Cardiac atrium fibroblast (primary cell): ENCODE data around the gene CCDC74B.

DNA sequence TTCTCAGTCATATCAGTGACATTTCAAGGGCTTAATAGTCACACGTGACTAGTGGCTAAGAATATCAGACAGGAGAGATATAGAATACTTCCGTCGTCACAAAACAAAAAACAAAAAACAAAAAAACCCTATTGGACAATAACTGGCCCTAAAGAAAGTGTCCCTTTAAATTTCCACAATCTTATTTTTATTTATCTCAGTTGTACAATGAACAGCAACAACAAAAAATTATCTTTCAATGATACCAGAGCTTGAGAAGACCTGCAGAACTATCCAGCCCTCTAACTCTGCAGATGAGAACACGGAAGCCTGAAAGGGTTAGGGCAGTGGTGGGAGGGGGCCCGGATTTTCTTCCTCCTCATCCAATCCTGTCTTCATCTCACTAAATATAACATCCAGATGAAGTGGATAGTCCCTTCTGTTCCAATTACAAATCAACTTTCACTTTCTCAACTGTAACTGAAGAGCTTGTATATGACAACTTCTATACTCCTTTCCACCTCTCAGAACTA lies 32.4 kb downstream of the SFT2D3 start:
- RAMPAGE, long total RNA, result no peak

DNA sequence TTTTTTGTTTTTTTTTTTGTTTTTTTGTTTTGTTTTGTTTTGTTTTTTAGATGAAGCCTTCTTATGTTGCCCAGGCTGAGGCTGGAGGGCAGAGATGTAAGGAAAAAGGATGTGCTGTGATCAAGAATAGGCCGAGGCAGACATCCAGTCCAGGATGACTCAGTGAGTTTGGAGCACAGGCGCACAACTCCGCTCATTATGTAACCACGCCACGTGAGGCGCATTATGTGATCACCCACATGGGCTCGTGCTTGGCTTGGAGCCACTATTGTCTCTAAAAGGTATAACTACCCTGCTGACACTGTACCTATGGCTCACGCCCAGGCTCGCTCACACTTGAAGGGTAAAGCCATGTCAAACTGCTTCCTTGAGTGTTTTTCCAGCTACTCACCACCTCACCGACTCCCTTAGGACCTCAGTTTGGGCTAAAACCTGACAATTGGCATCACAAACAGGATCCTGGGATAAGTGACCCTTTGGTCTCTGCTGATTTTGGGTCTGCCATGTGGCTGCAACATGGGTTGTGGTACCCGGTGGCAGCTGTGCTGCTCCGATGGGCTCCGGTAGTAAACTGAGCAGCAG lies 19.9 kb upstream of the WDR33 start:
- RAMPAGE, long total RNA, result no peak

- RAMPAGE, long total RNA, result no peak
Measured at GRCh38 chr2:127859095-127859704, 1.2 kb upstream of the POLR2D start.

- RAMPAGE, long total RNA, result no peak
Measured at GRCh38 chr2:128260544-128261409, 57.9 kb downstream of the HS6ST1 start.

DNA sequence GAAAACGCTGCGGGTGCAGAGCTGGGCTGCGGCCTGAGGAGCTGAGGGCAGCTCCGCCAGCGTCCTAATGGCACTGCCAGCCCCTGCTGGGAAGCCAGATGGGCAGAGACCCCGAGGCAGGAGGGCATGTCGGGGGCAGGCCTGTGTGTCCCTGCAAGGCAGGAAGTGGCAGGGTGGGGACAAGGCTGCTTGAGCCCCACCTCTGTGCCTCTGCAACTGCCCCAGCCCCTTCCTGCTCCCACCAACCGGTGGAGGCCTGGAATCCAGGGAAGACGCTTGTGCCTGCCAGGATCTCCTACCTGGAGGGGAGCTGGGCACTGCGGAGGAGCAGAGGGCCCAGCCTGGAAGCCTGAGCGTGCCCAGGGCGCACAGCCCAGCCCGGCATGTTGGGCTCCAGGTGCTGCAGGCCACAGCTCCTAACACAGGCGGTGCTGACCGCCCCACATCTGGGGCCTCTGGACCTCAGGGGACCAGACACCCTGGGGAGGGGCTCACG lies 36.1 kb downstream of the HS6ST1 start:
- RAMPAGE, long total RNA, result no peak

- RAMPAGE, long total RNA, result no peak
Measured at GRCh38 chr2:128299861-128300154, 18.9 kb downstream of the HS6ST1 start.

DNA sequence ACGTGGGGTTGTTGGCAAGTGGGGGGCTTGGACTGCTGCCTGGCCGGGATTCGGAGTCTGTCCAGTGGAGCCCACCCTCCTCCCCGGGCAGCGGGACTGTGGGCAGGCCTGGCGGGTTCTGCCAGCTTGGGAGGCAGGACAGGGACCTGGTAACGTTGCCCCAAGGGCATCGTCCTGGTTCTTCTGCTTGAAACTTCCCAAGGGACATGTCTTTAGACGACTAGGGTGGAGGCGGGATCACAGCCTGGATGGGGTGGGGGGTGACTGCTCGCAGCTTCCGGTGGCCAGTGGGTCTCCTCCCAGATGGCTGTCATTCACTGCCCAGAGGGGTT lies 4.1 kb upstream of the HS6ST1 start:
- RAMPAGE, long total RNA, result no peak

- RAMPAGE, long total RNA, result no peak
Measured at GRCh38 chr2:128347779-128348550, 29.3 kb upstream of the HS6ST1 start.

GRCh38 chr2:128424791-128425168 lies 106.1 kb upstream of the HS6ST1 start:
- RAMPAGE, long total RNA, result no peak

DNA sequence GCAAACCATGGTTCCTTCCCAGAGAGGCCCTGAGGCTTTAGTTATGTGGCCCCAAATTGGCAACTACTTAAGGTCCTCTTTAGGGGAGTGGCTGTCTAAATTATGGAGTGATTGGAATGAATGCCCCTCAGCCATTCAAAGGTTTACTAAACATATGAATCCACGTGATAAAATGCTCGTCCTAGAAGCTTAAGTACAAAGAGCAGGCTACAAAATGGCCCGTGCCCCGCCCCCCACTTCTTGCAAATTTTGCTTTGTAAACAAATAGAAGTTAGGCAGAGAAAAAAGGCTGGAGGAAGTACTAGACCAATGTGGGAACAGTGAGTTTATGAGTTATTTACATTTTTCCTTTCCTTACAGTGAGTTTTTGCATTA lies 123.7 kb upstream of the HS6ST1 start:
- RAMPAGE, long total RNA, result no peak

- RAMPAGE, long total RNA, result no peak
Measured at GRCh38 chr2:128446362-128446791, 127.7 kb upstream of the HS6ST1 start.

DNA sequence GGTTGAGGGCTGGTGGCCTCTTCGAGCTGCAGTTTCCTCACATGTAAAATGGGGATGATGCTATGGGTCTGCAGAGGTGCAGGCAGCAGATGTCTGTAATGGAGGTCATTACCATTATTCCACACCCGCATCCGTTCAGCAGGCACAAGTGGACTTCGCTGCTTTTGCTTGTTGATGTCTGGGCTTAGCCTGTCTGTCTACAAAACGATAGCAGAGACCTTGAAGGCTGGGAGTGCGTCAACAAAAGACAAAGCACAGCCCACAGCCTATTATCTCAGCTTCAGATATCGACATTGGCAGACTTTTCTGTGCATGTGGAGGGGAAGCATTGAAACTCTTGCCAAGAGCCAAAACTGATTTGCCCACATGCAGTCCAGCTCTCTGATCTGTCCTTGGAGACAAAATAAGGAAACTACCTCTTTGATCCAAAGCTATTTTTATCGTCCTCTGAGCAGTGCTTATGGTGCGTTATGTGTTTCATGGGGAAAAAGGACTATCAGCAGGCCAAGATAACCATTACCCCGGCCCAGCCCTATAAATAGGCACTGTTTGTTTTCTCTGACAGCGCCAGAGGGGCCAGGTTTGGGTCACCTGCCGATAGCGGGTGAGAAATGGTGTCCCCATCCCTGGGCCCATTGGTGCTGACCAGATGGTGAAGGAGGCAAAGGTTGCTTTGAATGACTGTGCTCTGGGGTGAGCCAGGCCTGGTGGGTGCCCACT lies 175.9 kb upstream of the HS6ST1 start:
- RAMPAGE, long total RNA, result no peak

DNA sequence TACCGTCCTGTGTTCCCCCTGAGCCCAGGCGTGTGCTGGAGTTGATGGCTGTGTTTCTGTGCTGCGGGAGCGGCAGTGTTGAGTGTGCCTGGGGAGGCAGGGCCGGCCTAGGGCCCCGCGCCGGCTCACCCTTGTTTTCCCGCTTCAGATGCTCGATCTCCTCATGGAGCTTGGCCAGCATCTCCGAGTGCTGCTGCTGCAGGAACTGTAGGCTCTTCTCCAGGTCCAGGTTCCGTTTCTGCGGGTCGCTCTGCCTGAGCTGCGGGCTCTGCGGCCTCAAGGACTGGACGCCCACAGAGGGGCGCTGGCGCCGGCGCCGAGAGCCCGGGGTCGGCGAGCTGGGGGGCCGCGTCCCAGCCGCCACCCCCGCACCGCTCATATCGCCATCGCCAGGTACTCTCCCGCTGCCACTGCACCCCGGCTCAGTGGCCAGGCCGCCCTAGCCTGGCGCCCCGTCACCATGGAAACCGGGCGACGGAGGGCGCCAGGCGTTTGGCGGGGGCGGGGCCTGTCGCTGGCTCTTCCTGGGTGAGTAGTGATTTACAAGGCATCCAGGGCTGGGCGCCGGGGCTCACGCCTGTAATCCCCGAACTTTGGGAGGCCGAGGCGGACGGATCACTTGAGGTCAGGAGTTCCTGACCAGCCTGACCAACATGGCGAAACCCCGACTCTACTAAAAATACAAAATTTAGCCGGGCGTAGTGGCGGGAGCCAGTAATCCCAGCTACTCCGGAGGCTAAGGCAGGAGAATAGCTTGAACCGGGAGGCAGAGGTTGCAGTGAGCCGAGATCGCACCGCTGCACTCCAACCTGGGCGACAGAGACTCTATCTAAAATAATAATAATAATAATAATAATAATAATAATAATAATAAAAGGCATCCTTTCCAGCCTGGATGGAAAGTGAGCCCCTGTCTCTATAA lies at the start of gene CCDC74B:
Gene CCDC74B, minus strand, starts transcription at position 495 of the 922 bp plus-strand sequence.
- RAMPAGE, long total RNA, result no peak

- RAMPAGE, long total RNA, result no peak
Measured at GRCh38 chr2:130157339-130157818, 12.5 kb upstream of the CCDC74B start.

- RAMPAGE, long total RNA, result no peak
Measured at GRCh38 chr2:130187311-130188244, 5.5 kb downstream of the MZT2B start.

DNA sequence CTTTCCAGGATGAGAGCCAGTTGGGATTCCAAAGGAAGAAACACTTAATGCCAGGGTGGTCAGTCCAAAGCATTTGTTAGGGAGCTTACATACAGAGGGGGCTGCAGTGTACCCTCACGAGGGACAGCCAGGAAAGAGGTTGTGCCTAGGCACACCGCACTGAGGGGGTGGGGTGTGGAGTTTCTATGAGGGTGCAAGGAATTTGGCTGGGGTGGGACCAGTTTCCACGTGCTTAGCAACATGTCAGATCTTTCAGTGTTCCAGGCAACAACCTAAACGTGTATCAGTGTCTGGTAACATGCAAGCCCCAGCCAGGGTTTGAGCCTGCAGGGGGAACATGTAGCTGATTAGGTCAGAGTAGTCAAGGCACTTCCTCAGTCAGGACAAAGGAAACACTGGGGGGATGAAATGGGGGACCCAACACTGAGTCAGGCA lies 7.0 kb downstream of the MZT2B start:
- RAMPAGE, long total RNA, result no peak

GRCh38 chr2:130194906-130195429 lies 3.3 kb downstream of the TUBA3E start:
- RAMPAGE, long total RNA, result no peak

DNA sequence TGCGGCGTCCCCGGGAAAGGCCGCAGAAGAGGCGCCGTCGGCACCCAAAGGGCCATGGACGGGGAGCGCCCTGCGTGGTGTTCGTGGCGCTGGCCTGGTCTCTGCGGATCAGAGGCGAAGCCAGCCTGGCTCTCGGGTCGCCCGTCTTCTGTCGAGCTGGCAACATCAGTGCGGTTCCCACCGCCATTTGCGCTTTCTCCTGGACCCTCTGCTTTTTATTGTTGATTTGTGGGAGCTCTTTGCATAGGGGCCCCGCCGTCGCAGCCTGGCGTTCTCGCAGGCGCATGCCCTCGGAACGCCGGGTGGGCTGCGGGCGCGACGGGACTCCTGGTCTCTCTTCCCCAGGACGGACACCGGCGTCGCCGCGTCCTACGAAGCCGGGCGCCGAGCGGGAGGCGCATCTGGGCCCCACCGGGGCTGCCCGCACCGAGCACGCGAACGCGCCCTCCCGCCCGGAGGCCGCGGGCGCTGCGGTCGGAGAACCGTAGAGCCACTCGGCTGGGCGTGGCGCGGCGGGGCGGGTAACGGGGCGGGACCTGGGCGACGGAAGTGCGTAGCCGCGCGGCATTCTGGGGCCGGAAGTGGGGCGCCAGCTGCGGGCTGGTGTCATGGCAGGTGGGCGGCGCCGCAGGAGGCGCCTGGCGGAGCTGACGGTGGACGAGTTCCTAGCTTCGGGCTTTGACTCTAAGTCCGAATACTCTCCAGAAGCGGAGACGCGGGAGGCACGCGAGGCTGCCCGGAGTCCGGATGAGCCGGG lies 30.7 kb upstream of the TUBA3E start:
- RAMPAGE, long total RNA, result no peak

DNA sequence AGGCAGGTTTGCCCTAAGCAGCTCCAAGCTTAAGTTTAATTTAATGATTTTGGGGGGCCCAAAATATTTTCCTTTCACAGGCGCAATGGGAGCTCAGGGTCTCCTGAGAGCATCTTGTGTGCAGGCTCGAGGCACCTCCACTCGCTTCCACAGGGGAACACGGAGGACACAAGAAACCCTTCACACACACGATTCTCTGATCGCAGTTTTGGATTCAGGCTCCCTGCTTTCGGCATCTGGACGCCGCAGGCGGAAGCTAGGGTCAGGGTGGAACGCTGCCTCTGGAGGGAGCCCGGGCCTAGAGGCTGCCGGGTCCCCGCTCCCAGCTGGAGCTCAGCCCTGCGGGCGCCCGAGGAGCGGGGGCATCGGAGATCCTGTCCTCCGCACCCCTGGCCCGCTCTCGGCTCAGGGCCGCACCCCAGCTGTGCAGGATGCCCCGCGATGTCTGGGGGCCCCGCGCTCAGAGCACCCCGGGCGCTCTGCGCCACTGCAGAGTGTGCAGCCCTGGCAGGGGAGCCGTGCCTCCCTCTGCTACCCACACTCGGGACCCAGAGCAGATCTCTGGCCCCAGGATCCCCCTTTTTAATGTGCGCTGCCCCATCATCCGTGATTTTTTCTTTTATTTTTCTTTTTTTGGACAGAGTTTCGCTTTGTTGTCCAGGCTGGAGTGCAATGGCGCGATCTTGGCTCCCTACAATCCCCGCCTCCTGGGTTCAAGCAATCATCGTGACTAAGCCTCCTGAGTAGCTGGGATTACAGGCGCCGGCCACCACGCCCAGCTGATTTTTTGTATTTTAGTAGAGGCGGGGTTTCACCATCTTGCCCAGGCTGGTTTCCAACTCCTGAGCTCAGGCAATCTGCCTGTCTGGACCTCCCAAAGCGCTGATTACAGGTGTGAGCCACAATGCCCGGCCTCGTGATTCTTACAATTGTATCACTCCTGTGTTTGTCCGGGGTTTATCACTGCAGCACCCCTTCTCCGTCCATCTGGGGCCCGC lies 54.8 kb upstream of the TUBA3E start:
- RAMPAGE, long total RNA, result no peak

- RAMPAGE, long total RNA, result no peak
Measured at GRCh38 chr2:130390869-130392019, 35.4 kb downstream of the PTPN18 start.